Ovary (tissue), 7 donors: ENCODE results near the gene TRIM7.

DNA sequence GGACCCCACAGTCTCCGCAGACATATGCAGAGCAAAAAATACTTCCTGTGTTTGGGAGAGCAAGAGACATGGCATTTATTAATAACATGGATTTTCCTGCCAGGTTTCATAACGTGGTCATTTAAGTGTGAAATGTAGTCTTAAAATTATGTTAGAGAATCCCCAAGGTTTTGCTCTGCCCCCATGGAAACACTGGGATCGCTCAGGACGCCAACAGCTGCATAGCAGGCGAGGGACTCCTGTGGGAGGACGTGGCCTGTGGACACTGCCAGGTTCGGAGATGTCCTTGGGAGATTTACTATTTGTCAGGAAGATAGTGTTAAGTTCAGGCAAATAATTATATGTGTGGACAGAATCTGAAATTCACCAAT is 929 bp downstream of the BTNL9 start:
- PRO-cap, 7 experiments: no peak in any of the 7 experiments
- RAMPAGE, long total RNA, 2 experiments: no peak in any of the 2 experiments

DNA sequence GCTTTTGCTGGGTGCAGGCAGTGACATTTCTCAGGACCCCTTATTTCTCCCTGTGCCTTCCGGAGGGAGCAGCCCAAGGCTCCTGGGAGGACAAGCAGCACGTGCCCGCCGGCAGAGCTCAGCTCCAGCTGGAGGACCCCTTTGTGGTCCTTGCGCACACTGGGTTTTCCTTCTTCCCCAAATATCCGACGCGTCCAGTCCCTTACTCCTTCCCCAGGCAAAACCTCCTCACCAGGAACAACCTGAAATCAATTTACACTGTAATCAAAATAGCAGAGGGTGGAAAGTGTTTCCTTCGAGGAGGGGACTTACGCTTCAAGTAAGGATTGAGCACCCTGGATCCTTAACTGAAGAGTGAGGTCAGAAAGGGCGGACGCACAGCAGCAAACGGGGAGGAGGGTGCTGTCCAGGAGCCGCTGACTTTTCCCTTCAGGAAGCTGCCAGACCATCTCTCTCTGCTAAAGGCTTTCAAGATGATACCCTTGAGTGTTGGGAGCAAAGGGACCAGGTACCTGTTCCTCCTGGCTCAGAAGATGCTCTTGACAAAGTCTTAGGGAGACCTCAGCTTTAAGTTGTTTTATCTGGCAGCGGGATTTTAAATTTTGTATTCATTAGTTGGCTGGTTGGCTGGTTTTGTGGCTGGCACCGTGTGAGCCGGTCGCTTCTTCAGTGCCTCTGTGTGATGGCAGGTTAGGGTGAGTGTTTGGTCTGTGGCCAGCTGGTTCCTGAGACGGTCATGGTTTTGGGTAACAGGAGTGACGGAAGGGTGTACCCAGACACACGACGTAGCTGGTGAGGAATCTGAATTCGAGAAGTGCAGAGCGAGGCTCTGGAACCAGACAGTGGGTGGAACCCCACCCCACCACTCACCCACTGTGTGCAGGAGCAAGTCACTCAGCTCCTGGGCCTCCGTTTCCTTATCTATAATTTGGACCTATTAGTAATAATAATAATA is 2.4 kb downstream of the BTNL9 start:
- PRO-cap, 7 experiments: no peak in any of the 7 experiments
- RAMPAGE, long total RNA, 2 experiments: no peak in any of the 2 experiments

- PRO-cap, 7 experiments: no peak in any of the 7 experiments
- RAMPAGE, long total RNA, 2 experiments: no peak in any of the 2 experiments
Observed at GRCh38 chr5:181044262-181044497, 4.1 kb downstream of the BTNL9 start.

GRCh38 chr5:181059128-181059938 is 19.3 kb downstream of the BTNL9 start:
- PRO-cap, 7 experiments: no peak in any of the 7 experiments
- RAMPAGE, long total RNA, 2 experiments: no peak in any of the 2 experiments

- PRO-cap, 7 experiments: peak in 2 of 7 experiments; most common minus-strand start chr5:181070142 (in 2)
- RAMPAGE, long total RNA, 2 experiments: no peak in any of the 2 experiments
Observed at GRCh38 chr5:181070048-181070529, 30.0 kb downstream of the BTNL9 start.

DNA sequence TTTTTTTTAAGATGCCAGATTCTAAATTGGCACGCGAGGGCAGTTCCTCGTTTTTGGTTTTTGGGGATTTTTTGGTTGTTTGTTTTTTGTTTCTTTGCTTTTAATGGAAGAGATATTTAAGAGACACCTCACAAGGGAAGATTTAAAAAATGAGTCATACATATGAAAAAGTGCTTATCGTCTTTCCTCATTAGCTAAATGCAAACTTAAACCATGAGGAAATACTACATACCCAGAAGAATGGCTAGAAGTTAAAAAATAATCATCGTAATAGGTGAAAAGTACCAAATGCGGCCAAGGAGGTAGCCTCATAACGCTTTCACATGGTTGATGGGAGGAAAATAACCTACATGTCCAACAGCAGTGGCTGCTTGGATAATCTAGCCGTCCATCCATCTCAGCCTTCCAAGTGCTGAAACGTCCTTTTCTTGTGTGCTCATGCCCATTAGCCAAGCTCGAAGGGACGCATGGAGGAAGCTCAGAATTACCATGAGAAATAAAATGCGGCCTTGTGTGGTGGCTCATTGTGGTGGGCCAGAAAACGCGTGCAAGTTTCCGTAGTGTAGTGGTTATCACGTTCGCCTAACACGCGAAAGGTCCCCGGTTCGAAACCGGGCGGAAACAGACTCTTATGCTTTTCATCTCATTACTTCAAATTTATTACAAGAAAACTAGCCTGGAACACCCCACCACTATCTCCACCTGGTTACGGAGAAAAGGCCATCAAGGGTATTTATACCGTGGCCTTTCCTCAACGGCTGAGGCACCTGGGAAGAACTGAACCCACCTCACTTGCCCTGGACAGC is 21.9 kb downstream of the OR2V2 start:
- PRO-cap, 7 experiments: no peak in any of the 7 experiments
- RAMPAGE, long total RNA, 2 experiments: no peak in any of the 2 experiments

- PRO-cap, 7 experiments: peak in 5 of 7 experiments; most common plus-strand start chr5:181204979 (in 3); most common minus-strand start chr5:181205135 (in 2)
- RAMPAGE, long total RNA, 2 experiments: no peak in any of the 2 experiments
Observed at GRCh38 chr5:181204554-181205659, at the start of gene TRIM7. TRIM7 (minus strand) TSS chr5:181205196.

GRCh38 chr5:181237619-181238544 is 5.8 kb downstream of the RACK1 start:
- PRO-cap, 7 experiments: no peak in any of the 7 experiments
- RAMPAGE, long total RNA, 2 experiments: no peak in any of the 2 experiments

- PRO-cap, 7 experiments: no peak in any of the 7 experiments
- RAMPAGE, long total RNA, 2 experiments: no peak in any of the 2 experiments
Observed at GRCh38 chr5:181259202-181260355, 1.4 kb downstream of the TRIM52 start.

DNA sequence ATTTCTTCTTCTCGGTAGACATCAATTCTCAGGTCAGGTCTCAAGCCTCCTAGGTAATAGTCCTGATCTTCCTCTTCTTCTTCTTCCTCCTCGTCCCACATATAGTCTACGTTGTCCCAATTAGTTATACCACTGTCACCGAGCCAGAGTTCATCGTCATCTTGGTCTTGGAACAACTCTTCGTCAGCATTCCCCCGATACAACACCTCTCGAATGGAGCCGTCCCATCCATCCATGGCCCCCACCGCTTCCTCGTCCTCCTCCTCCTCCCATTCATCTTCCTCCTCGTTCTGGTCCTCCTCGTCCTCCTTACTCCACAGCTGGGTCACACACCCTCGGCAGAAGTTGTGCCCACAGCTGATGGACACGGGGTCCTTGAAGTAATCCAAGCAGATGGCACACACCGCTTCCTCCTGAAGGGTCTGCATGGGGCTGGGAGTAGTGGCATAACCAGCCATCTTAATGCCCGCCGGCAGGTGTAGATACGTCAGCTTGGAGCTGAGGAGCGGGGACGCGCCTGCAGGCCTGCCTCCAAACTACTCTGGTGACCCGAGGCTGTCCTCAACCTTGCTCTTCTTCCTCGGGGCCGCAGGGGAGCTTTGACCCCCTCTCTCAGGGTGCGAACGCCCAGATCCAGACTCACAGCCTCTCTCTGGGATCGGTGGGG is 454 bp downstream of the TRIM52 start:
- PRO-cap, 7 experiments: no peak in any of the 7 experiments
- RAMPAGE, long total RNA, 2 experiments: no peak in any of the 2 experiments

- PRO-cap, 7 experiments: no peak in any of the 7 experiments
- RAMPAGE, long total RNA, 2 experiments: no peak in any of the 2 experiments
Observed at GRCh38 chr5:181263376-181264136, 2.6 kb upstream of the TRIM52 start.